Measurements from ENCODE around the gene BBC3.

GRCh38 chr19:47225748-47226424, 5.1 kb downstream of the BBC3 start:
- PRO-cap = bidirectional peak, plus-strand start at chr19:47226274, minus-strand start at chr19:47226157

- PRO-cap = bidirectional peak, plus-strand start at chr19:47228089, minus-strand start at chr19:47227915
These were observed 3.4 kb downstream of the BBC3 start for GRCh38 chr19:47227350-47228213.

GRCh38 chr19:47229814-47230943, 820 bp downstream of the BBC3 start:
- PRO-cap = bidirectional peak, plus-strand start at chr19:47230708, minus-strand start at chr19:47230535

DNA sequence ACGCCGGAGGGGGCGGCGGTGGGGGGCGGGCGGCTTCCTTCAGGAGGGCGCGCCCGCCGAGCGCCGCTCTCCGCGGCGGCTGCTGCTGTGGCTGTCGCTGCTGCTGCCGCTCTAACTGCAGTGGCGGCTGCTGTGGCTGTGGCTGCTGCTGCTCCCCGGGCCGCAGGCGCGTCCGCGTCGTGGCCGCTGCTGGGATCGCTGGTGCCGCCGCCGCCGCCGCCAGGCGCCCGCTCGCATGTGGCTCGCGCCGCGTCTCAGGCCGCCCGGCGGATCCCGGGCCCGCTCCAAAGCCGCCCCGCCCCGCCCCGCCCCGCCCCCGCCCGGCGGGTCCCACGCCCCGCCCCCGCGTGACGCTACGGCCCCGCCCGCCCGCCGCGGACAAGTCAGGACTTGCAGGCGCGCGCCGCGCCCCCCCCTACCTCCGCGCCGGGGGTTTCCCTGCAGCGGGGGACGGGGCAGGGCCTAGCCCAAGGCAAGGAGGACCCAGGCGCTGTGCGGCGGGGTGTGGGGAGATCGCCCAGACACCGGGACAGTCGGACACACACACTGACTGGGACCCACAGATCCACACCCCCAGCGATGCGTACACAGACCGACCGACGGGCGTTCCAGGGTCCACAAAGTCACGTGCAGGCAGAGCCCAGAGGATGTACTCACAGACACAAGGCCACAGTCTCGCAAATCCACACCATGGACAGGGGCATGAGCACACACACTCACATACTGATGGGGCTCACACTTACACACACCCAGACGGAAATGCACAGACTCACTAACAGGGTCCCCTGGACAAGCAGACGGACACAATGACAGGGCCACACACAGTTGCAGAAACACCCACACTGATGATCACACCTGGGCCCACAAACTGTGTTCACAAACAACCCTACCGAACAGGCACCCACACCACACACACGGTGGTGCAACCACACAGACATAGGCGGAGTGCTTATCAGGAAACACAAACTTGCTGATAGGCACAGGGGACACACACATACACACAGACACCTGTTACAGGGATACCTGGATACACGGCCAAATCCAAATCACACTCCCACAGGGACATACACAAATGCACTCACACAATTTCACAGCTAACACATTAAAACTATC, at the start of gene BBC3:
Gene BBC3 (minus strand): TSS at position 256 of the 1,113 bp plus-strand sequence.
- PRO-cap = bidirectional peak, plus-strand start at position 510 of the sequence, minus-strand start at position 256 of the sequence; unidirectional peak, plus-strand start at position 964 of the sequence

GRCh38 chr19:47256626-47257007, 292 bp downstream of the CCDC9 start:
- PRO-cap = bidirectional peak, plus-strand start at chr19:47257130, minus-strand start at chr19:47256924

DNA sequence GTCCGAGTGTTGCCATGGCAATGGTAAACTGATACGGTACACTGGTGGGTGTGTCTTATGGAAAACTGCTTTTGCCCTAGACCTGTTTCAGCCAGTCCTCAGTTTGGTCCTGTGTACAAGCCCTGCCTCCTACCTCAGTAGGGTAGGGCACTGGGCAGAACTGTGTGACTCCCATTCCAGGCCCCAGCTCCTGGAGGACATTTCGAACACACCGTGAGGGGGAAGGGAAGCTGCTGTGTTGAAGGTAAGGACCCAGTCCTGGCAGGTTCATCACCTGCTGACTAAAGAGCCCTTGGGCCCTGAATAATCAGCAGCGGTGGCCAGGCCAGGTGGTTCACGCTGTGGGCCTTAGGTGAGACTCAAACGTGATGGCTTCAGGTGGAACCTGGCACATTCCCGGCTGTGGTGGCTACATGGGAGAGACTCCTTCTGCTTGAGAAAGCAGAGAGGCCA, 15.2 kb downstream of the INAFM1 start:
- PRO-cap = bidirectional peak, plus-strand start at position 101 of the sequence, minus-strand start outside the sequence

DNA sequence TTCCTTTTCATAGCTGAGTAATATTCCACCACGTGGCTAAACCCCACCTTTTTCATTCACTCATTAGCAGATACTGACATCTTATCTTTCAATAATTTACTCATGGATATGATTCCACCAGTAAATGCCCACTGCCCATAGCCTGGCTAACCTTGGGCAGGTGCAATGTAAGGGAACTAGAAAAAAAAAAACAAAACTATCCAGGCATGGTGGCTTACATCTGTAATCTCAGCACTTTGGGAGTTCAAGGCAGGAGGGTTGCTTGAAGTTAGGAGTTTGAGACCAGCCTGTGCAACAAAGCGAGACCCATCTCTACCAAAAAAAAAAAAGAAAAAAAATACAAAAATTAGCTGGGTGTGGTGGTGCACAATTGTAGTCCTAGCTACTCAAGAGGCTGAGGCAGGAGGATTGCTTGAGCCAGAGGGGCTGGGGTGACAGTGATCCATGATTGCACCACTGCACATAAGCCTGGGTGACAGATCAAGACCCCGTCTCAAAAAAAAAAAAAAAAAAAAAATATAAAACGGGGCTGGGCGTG, 7.1 kb downstream of the C5AR1 start:
- PRO-cap = no peak

DNA sequence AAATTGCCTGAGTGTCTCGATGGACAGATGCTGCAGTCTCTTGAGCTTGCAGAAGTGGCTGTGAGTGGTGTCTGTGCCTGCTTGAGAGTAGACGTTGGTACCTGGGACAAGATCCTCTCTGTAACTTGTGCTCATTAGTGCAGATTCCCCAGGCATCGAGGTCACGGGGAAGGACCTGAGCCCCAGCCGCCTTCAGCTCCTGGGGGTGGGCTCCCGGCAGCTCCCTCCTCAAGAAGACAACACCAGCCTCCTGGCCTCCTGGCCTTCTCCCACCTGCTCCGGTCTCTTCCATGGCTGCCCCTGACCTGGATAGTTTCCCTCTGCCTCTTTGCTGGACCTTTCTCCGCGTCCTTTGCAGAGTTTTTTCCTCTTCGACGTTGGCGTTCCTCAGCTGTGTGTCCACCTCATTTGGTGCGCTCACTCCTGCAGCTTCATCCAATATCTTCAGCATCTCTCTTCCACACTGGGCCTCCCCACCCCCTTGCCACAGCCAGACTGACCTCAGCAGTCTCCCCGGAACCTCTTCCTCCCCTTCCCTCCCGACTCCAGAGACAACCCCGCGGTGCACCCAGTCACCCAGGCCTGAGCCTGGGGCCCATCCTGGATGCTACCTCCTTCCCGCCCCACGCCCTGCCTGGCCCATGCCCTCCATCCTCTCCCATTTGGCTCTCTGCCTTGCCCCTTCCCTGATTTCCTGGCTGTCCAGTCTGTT, 8.3 kb upstream of the C5AR2 start:
- PRO-cap = no peak

DNA sequence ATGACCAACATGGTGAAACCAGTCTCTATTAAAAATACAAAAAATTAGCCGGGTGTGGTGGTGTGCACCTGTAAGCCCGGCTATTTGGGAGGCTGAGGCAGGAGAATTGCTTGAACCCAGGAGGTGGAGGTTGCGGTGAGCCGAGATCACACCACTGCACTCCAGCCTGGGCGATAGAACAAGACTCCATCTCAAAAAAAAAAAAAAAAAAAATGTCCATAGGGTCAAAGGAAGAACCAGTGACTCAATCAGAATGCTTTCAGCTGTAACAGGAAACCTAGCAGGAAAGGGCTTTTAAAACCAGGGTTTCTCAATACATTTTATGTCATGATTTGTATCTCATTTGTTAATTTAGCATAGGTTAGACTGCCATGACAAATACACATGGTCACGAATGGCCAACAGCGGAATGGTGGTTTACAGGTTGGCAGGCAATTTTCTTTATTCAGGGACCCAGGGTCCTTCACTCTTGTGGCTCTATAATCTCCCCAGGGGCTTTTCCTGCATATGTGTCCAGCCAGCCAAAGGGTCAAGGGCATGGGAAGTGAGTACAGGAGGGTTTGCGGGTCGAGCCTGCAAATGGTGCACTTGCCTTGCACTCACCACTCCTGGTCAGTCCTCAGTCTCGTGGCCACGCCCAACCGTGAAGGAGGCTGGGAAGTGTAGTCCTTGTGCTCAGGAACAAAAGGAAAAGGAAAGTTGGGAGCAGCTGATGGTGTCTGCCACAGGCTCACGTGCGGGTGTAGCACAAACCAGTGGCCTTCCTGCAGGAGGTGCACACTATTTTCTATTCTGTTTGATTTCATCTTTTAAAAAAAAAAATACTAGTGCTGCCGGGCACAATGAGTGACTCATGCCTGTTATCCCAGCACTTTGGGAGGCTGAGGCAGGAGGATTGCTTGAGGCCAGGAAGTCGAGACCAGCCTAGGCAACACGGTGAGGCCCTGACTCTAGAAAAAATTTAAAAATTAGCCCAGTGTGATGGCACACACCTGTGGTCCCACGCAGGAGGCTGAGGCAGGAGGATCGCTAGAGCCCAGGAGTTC, 14.8 kb downstream of the DHX34 start:
- PRO-cap = no peak

- PRO-cap = no peak
These were observed 26.8 kb downstream of the DHX34 start for GRCh38 chr19:47375739-47376568.

GRCh38 chr19:47377256-47377779, 28.2 kb downstream of the DHX34 start:
- PRO-cap = no peak

GRCh38 chr19:47389230-47389787, 30.0 kb downstream of the MEIS3 start:
- PRO-cap = no peak

GRCh38 chr19:47421659-47422548, 2.6 kb upstream of the MEIS3 start:
- PRO-cap = no peak

DNA sequence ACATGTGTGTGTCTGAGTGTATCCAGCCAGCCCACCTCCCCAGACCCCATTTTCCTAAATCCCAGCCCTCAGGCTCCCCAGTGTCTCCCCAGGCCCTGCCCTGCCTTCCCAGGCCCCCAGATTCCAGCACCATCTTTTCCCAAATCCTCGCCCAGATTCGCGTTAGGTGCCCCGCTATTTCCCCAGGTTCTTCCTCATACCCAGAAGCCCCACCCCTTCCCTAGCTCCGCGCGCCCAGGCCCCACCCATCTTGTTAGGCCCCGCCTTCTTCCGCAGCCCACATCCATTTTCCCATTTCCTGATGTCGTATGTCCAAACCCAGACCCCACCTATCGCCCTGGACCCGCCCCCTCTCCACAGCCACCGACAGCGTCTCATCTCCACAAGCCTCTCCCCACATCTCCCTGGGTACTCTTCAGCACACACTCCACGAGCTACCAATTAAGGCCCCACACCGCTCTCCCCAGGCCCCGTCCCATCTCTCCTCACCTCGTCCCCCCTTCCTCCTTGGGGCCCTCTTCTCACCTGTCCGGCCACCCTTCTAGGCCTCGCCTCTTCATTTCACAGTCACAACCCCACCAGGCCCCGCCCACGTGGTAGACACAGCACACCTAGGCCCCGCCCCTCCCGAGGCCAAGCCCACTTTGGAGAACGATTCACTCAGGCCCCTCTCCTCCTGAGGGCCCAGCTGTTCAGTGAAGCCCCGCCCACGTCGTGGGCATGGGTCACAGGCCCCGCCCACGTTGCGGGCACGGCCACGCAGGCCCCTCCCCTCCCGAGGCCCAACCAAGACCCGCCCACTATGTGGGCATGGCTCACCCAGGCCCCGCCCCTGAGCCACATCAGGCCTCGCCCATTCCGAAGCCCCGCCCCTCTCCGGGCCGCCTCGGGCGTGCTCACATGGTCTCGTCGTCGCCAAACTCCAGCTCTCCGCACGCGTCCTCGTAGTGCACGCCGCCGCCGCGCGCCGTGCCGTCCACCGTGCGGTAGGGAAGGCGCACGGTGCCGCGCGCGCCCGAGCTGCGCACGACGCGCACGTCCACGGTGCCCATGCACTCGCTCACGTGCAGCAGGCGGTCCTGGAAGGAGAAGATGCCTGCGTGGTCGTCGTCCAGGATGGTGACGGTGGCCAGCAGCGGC, 24.4 kb downstream of the SLC8A2 start:
- PRO-cap = no peak

- PRO-cap = no peak
These were observed 1.2 kb upstream of the KPTN start for GRCh38 chr19:47485136-47485790.

DNA sequence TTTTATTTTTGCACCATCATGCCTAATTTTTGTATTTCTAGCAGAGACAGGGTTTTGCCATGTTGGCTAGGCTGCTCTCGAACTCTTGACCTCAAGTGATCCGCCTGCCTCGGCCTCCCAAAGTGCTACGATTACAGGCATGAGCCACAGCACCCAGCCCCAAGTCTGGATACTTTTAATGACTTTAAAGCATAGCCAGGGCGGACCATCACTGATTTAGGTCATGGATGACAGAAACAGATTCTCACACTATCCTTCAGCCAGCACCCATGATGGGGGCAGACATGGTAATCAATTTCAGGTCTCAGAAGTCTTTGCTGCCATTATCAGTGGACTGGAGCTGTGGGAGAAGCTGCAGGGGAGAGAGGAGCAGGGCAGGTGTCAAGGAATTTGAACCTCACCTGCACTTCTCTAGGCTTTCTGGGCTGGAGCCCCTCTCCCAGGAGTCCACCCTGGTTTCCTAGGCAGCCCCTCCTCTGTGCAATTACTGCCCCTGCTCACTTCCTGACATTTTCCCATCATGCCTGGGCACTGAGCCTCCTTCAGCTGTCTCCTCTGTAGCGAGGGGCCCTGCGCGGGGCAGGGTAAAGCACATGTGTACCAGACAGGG, 2.5 kb upstream of the KPTN start:
- PRO-cap = no peak

- PRO-cap = no peak
These were observed 8.0 kb downstream of the NAPA start for GRCh38 chr19:47506817-47507338.

- PRO-cap = no peak
These were observed 35.9 kb downstream of the BICRA start for GRCh38 chr19:47644630-47645502.

- PRO-cap = no peak
These were observed 18.1 kb upstream of the EHD2 start for GRCh38 chr19:47694811-47695853.

GRCh38 chr19:47741437-47742258, 3.7 kb upstream of the NOP53 start:
- PRO-cap = no peak

Data from Calu3 (cell line).